Ascending aorta (tissue), 1 donor: Measurements from ENCODE around the genes TMPRSS11B and ENAM.

DNA sequence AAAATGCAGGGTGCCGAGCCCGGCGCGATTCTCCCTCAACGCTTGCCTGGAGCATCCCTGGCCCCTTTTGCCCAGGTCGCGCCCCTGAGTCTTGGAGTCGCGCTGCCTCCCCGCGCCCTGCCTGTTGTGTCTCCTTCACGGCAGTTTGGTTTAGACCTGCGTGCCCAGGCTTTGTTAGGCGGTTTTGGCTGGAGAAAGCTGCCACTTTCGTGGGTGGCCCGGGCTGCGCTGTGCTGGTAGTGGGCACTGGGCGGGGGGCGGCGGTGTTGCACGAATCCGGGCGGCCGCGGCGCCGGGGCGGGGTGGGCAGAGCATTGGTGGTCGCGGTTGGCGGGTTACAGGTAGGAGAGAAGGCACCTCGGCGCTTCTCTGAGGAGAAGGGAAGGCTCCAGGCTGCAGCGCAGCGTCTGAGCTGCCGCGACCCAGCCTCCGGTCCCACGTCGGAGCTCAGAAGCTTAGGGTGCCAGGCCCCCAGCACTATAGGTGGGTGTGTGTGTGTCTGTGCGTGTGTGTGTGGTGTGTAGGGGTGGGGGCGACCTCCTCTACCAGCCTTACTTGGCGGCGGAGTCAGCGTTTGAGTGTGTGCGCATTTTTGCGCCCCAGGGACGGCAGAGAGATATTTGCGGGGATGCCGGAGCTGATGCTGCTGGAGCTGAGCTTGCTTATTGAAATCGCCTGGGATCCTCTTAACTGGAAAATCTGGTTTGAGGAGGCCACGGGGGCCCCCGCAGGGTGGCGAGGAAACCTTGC is 2.3 kb downstream of the ADGRL3 start:
- PRO-cap = no peak

DNA sequence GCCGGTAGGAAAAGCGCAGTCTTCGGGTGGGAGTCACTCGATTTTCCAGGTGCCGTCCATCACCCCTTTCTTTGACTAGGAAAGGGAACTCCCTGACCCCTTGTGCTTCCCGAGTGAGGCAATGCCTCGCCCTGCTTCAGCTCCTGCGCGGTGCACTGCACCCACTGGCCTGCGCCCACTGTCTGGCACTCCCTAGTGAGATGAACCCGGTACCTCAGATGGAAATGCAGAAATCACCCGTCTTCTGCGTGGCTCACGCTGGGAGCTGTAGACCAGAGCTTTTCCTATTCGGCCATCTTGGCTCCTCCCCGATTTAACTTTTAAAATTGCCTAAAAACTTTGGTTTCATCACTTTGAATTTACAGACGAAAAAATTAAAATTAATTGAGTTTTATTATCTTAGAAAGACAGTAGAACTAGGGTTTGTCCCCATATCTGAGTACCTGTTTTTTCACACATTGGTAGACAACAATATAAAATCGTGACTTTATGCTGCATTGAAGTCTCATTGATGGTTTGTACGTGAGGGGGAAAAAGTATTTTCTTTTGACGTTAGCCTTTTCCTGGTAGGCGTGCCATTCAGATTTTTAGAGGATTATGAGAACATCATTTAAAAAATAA is 447.0 kb downstream of the ADGRL3 start:
- PRO-cap = no peak

DNA sequence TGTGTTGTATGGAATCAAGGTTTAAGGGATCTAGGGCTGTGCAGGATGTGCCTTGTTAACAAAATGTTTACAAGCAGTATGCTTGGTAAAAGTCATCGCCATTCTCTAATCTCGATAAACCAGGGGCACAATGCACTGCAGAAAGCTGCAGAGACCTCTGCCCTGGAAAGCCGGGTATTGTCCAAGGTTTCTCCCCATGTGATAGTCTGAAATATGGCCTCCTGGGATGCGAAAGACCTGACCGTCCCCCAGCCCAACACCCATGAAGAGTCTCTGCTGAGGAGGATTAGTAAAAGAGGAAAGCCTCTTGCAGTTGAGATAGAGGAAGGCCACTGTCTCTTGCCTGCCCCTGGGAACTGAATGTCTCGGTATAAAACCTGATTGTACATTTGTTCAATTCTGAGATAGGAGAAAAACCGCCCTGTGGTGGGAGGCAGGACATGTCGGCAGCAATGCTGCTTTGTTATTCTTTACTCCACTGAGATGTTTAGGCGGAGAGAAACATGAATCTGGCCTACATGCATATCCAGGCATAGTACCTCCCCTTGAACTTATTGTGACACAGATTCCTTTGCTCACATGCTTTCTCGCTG is 53.1 kb downstream of the TECRL start:
- PRO-cap = no peak

GRCh38 chr4:64608542-64609023 is 199.3 kb upstream of the TECRL start:
- PRO-cap = no peak

- PRO-cap = no peak
Observed at GRCh38 chr4:65024230-65024573, 615.0 kb upstream of the TECRL start.

DNA sequence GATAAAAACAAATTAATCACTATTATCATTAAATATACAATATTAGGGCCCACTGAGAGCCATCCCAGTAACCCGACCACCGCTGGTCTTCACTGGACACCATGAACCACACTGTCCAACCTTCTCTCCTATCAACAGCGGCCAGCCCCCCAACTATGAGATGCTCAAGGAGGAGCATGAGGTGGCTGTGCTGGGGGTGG is 423.6 kb upstream of the EPHA5 start:
- PRO-cap = no peak

DNA sequence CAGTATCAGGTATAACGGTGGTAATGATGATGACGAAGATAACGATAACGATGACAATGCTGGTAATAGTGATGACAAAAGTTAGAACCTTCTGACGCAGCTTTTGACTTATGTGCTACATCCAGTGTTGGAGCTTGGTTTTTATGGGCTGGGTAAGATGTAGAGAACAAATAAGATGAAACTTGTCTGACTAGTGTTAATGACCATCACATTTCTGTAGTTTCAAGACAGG is at the start of gene TMPRSS11B:
Gene TMPRSS11B, minus strand, starts transcription at position 117 of the 232 bp plus-strand sequence.
- PRO-cap = no peak

DNA sequence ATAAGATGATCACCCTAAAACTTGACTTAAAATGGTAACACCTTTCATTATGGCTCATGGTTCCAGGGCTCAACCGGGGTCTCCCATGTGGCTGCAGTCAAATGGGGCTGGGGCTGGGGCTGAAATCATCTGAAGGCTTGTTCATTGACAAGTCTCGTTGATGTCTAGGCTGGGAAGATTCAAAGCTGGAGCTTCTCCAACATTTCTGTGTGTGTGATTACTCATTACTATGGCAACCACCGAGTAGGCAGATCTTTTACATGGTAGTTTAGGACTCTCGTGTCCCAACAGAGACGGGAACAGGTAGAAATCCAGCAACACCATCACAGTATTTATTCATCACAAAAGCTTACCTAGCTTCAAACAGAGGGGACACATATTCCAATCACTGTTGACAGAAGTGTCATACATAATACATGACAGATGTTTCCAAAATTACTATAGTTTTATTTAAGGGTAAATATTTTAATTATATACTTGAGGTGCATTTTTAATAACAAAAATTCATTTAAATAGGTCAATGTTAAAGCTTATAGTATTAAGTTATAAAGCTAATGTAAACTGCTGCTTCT is 7.7 kb downstream of the YTHDC1 start:
- PRO-cap = no peak

GRCh38 chr4:69051023-69051682 is 45.1 kb upstream of the UGT2B7 start:
- PRO-cap = no peak

DNA sequence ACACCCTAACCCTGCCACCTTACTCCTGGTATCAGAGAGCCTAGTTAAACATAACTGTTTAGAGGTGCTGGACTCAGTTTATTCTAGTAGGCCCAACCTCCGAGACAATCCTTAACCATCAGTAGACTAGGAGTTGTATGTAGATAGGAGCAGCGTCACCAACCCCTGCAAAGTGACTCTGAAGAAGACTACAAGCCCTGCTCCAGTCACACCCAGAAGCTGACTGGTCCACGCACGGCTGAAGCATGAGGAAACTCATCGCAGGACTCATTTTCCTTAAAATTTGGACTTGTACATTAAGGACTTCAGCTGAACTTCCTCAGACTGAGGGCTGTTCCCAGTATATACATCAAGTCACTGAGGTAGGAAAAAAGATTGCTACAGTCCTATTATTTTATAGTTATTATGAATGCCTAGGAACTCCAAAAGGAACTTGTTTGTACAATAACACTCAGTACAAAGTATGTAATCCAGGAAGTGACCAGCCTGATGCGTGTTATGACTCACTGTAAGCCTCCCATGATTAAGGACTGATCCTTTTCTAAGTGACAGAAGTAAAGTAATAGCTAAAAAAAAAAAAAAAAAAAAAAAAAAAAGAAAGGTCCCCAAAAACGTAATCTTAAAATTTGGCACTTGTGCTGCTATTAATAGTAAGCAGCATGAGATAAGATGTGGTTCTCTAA is 41.6 kb upstream of the UGT2B7 start:
- PRO-cap = no peak

DNA sequence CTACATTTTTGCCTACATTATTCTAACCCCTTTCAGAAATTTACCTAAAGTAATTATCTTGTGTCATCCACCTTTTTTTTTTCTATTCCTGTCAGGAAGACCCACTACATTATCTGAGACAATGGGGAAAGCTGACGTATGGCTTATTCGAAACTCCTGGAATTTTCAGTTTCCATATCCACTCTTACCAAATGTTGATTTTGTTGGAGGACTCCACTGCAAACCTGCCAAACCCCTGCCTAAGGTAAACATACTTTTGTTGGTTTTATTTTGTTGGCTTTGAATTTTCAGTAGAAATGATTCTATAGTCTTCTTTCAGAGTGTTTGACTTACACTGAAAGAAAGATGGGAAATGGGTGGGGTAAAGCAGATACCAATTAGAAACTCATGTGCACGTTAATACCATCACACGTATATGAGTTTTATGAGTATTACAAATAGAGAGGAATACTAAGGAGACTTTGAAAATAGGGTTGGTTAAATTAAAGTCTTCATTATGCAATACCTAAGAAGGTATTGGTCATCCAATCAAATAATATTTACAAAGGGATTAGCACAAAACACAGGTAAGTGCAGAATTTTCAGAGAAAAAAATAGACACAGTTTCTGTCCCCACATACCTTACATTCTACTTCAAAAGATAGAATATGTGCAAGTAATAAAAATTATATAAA is 2.3 kb downstream of the UGT2B7 start:
- PRO-cap = no peak

GRCh38 chr4:69116515-69117003 is 20.3 kb downstream of the UGT2B7 start:
- PRO-cap = no peak

DNA sequence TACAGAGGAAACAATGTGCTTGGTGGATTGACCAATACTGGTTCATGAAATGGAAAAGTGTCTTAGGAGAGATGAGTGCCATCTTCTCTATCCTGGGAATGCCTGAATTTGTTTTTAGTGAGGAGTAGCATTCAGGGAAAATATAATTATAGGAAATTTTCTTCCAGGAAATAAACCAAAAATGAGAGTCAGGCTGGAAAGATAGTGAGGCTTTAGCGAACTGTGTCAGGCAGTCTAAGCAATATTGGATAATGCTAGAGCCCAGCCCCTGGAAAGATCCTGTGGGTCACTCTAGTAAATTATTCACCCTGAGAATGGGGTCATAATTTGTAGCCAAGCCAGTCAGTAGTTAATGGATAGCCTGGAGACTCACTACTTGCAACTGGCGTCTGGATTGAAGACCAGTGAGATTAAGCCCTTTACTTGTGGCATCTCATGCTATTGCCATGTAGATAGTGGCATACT is 50.9 kb downstream of the UGT2B28 start:
- PRO-cap = no peak

DNA sequence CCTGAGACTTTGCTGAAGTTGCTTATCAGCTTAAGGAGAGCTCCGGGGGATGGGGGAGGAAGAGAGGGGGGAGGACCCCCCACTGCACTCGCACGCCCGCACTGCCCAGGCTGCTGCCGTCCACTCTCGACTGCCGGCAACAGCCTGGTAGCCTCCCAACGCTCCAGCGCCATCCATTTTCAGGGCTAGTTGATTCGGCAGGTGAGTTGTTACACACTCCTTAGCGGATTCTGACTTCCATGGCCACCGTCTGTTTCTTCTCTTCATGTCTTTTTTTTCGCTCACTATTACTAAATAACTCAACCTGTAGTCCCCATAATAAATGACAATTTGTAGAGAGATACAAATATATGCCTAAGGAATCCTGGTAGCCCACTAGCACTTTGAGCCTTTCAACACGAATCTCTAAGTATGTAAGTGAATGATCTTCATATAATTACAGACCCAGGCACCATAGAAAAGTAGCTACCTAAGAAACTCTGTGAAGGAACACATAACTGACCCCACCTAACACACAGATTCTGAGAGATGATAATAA is 64.9 kb downstream of the UGT2B4 start:
- PRO-cap = no peak

DNA sequence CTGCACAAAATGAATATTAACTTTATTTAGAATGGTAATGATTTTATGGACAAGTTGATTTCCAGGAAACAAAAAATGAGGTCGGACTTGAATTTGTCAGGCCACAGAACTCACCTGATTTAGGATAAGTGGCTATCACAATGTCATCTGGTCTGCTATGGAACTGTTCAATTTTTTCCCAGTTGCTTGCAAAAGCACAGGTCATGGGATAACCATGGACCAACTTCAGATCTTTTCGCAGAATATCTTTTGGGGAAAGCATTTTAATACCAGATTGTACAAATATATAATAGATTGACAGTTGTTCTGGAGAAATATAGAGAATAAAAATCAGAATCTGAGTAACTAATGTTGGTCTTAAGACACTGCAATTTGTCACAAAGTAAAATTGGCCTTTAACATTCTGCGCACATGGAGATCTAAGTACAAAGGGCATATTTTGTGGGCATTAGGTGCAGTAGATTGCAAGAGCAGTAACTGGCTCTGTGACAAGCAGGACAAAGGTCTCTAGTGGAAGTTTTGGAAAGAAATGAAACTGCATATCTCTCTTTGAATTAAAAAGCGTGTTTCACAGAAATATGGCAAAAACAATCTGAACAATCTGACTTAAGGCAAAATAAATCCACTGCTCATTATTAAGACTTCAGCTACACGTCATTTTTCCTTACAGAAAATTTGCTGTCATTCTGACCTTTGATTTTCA is 5.3 kb downstream of the SULT1B1 start:
- PRO-cap = no peak

DNA sequence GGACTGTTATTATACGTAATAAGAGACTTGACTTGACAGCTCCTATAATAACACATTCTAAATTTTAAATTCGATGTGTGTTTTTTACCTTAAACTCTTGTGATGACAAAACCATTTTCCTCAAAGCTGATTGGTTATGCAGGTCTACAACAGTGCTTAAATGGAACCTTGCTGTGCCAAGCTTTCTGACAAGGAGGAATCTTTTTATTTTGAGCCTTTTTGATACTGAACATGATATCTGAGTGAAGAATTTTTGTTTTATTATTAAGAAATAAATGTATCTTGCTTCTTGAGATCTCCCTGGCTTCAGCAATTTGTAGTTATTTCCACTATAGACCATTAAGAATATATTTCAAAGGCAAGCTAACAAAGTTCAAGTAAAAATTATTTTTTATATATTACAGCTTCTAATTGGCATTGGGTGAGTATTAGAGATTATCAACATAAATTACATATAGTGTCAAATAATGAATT is at the start of gene ENAM:
Gene ENAM, plus strand, starts transcription at position 201 of the 474 bp plus-strand sequence.
- PRO-cap = no peak

DNA sequence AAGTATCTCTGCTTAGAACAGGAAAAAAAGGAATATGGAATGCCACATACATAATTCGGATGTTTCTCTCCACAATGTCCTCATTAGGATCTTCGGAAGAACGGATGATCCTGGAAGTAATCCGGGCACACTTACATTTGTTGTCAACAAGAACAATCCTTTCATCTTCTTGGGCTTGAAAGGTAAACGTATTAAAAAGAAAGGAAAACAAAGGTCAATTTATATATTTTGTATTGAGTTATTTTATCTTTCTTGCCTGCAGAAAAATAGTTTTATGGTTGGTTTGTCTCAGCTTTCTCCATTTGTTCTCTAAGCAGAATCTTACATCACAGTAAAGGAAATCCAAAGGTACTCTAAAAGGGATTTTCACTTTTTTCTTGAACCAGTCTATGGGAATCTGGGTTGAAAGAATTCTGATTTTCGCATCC is 4.3 kb downstream of the JCHAIN start:
- PRO-cap = no peak

DNA sequence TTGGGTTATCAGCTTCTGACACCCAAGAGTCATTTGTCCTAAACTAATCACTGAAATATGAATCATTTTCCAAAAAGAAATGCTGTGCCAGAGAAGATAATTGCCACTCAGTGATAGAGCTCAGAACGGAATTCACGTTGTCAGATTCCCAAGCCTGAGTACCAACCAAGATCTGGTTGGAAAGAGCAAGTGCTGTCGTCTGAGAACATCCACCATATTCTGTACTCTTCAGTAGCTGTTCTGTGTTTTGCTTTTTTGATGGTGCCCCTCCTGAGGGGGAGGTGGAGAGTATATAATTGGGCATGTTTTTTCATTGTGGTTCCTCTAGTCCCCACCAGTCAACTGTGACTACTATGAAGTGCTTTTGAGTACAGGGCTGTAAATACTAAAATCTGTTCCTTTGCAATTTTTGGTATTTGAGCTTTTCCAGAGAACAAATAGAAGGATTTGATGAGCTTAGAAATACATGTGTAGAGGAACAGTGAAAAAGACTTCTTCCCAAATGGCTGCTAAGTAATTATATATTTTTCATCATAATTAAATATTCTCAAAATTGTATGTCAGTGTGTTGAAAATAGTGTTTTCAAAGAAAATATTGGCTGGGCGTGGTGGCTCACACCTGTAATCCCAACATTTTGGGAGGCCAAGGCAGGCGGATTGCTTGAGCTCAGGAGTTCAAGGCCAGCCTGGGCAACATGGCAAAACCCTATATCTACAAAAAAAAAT is 13.4 kb downstream of the RUFY3 start:
- PRO-cap = no peak

- PRO-cap = no peak
Observed at GRCh38 chr4:70833004-70833400, 6.7 kb downstream of the GRSF1 start.

DNA sequence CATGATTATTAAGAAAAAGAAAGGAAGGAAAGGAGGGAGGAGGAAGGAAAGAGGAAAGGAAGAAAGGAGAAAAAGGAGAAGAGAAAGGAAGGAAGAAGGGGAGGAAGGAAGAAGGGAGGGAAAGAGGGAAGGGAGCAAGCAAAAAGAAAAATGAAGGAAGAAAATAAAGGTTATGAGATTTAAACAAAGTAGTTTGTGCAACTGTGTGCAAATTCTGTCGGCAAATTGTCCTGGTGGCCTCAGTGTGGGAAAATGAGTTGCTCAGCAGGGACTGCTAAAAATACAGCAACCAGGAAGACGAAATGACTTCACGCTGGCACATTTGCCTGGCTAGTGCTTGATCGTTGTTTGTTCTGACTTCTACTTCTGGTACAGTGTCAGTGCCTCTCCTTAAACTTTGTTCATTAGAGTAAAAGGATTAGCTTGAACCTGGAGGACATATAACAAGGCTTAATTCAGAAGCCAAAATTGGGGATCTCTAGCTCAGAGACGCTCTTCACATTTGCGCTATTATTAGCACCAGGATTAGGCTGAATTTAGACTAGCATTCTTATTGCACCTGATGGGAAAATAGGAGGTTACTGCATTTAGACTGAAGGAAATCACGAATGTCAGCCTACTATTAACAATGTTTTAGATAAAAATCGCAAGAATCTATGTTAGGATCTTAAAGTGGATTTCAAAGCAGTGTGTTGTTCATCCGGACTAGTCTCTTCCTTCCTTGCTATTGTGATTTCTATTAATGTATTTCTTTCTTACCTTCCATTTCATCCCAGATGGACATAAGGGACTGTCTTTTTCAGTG is 81.3 kb downstream of the DCK start:
- PRO-cap = bidirectional peak, plus-strand start at position 305 of the sequence, minus-strand start at position 227 of the sequence